Measurements from ENCODE around the gene ZNF333.

DNA sequence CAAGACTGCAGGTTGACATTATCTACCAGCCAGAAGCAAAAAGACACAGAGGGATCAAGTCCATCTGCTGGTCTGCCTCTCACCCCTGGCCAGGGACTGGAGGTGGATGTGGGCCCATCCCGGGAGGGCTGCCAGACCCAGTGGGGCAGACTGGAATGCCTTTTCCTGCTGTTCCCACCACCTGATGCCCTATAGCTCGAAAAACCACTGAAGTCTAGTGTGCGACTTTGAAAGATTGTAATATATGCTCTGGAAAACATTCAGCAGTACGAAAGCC is 2.7 kb downstream of the DNAJB1 start:
- RRBS, 2 experiments, result no CpG with 5 or more reads among the region's 4 CpGs

DNA sequence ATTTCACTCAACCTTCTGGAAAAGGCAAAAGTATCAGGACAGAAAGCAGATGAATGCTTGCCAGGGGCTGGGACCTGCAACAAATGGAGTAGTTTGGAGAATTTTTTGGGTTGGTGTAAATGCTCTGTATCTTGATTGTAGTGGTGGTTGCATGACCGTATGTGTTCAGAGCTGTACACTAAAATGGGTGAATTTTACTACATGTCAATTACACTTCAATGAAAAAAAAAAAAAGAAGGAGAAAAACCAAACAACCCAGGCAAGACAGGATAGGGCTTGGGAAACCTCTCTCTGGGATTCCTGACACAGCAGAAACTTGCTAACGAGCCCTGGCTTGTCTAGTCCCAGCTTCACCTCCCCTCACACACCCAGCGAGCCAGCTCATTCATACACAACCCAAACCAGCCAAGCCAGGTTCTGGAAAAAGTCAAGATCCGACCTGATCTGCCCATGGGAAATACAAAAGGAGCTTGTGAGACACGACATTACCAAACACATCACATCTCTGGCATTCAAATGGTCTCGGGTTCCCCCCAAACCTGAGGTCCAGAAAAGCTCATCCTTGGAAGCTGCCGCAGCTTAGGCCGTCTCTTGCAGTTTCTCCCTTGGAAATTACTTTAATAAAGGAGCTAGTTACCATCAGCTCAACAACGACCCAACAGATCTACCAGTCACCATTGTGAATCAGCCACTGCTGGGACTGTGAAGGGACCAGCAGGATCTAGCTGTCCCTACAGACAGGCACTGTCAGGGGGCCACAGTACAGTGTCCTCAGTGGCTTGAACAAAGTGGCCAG is 3.6 kb upstream of the TECR start:
- RRBS, 2 experiments, result no CpG with 5 or more reads among the region's 9 CpGs

GRCh38 chr19:14528840-14529395 is 476 bp upstream of the TECR start:
- RRBS, 2 experiments, result no CpG with 5 or more reads among the region's 34 CpGs

- RRBS, 2 experiments, result no CpG with 5 or more reads among the region's 26 CpGs
These were observed 7.0 kb downstream of the NDUFB7 start for GRCh38 chr19:14564712-14565431.

DNA sequence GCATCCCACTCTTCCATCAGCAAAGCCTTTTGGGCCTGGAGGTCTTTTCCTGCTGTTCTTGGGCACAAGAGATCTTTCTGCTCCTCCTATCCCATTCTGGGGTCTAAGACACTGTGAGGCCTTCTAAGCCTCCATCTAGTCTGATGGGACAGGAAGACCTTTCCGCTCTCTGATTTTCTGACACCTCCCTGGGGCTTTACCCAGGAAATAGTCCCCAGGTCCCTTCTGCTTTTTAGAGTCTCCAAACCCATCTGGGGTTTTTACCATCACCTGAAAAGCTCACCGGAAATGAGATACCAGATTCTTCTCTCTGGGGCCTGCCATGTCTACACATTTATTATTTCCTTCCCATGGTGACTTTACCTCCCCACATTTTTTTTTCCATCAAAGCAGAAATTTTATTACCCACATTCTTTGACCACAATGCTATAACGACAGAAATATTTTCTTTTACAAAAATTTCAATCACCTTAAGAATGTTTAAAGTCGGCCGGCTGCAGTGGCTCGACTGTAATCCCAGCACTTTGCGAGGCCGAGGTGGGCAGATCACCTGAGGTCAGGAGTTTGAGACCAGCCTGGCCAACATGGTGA is 21.2 kb downstream of the CLEC17A start:
- RRBS, 2 experiments, result no CpG with 5 or more reads among the region's 8 CpGs

DNA sequence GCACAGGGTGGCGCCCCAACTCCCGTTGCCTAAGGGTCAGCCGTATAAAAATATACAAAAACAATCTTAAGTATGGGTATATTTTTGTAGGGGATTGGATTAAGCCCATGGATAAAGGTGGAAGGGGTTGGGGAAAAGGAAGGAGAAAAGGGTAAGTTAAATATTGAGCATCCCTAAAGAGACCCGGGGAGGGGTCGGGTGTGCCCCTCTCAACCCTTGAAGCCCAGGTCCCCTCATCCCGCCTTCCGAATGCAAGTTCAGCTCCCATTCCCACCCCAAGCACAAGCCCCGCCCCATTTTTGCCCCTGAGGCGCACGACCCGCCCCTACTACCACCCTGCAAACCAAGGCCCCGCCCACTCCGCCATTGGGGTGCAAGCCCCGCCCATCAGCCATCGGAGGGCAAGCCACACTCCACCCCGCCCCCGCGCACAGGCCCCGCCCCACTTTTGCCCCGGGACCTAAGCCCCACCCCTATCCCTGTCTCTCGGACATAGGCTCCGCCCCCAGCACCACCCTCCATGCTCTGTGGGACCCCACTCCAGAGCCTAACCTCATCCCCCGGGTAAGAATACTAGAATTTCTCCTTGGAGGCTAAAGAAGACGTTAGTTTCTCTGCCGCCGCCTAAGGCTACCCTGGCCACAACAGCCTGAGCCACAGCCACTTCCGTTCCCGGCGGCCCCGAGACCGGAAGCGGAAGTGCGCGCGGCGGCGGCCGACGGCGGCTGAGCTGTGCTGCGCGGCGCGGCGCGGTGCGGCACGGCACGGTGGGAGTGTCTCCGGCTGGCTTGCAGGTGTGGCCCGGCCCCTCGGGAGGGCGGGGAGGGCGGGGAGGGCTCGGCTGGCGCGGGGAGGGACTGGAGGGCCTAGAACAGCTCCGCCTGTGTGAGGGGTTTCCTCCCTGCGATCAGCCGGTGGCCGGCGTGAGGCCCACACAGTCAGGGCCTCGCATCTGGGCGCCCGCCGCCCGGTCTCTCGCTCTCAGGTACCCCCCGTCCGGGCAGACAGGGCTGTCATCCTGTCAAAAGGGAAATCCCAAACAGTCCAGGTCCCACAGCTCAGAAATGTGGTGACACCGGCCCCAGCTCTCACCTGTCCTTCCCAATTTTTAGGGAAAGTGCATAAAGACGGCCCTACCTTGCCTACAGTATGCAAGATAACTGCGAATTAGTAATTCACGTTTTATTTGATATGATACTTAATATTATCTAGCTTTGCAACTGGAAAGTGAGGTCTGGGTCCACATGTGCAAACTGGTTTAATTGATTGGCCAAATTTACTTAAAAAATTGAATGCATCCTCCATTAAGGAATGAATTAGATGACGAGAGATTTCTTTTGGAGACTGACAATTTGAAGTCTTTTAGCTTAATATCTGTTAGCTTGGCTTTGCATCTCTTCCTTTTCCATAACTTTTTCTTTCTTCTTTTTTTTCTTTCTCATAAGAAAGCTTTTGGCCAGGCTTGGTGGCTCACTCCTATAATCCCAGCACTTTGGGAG is at the start of gene ZNF333:
Gene ZNF333, plus strand, starts transcription at position 692 of the 1,499 bp plus-strand sequence.
- RRBS, 2 experiments, result 1 to 3% methylated on average over 28 to 30 of the region's 75 CpGs

GRCh38 chr19:14766871-14767238 is 11.5 kb downstream of the ADGRE2 start:
- RRBS, 2 experiments, result no CpG with 5 or more reads among the region's 14 CpGs

DNA sequence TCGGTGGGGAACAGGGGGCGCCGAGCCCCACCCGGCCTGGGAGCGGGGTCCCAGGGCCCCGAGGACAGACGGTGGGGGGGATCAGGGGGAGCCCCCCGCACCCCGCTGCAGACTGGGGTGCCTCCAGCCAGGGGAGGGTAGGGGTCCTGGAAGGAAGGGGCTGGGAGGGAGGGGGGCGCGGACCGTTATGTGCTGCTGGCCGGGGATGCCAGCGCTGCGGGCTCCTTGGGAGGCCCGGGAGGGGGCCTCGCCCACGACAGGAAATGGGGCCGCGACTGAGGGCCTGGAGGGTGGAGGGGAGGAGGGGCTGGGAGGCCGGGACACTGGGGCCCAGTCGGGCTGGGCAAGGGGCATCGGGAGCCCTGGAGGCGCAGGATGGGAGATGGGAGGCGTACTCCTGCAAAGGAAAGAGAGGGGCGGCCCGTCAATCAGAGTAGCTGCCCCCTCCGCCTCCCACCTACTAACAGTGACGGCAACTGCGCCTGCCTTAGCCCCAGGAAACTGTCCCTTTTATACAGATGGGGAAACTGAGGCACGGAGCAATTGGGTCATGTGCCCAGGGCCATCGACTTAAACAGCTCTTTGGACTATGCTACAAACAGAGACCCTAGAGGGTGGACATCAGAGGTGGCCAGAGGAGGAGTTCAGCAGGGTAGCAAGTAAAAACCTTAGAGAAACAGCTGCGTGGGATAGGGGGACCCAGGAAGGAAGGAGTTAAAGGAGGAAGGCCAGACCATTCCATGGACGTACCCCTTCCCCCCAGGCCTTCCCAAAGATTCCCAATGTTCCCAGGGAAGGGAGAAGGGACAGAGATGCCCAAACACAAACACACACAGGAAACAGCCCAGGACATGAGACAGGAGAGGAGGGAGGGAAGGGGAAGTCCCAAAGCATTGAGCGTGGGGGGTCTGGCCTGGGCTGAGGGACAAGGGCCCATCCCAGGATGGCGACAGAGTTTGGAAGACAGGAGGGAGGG is 620 bp downstream of the SYDE1 start:
- RRBS, 2 experiments, result 4% methylated on average over 8 to 11 of the region's 36 CpGs

DNA sequence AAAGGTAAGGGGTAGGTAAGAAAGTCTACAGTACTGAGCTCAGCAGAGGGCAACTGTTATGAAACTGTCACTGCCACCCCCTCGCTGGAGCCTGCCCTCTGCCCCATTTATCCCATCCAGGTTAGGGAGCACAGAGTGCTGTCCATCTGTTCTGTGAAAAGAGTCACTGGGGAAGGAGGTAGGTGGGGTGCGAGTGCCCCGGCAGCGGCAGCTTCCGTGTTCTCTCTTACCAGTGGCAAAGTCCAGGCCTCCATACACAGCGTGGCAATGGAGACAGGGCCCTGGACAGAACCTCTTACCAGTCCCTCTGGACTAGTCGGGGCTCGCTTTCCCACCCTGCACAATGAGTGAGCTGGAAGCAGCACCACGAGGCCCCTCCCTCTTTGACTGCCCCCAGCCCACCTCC is 1.1 kb downstream of the ILVBL start:
- RRBS, 2 experiments, result no CpG with 5 or more reads among the region's 9 CpGs

- RRBS, 2 experiments, result no CpG with 5 or more reads among the region's 8 CpGs
These were observed 35.6 kb downstream of the NOTCH3 start for GRCh38 chr19:15165189-15165573.

GRCh38 chr19:15199366-15200602 is 1.0 kb downstream of the NOTCH3 start:
- RRBS, 2 experiments, result 3% methylated on average over 36 to 43 of the region's 88 CpGs

- RRBS, 2 experiments, result no CpG with 5 or more reads among the region's 1 CpG
These were observed 45.2 kb downstream of the BRD4 start for GRCh38 chr19:15287253-15287464.

- RRBS, 2 experiments, result no CpG with 5 or more reads among the region's 12 CpGs
These were observed 43.8 kb downstream of the BRD4 start for GRCh38 chr19:15288461-15289032.

GRCh38 chr19:15374660-15375300 is 4.8 kb downstream of the AKAP8 start:
- RRBS, 2 experiments, result no CpG with 5 or more reads among the region's 23 CpGs

DNA sequence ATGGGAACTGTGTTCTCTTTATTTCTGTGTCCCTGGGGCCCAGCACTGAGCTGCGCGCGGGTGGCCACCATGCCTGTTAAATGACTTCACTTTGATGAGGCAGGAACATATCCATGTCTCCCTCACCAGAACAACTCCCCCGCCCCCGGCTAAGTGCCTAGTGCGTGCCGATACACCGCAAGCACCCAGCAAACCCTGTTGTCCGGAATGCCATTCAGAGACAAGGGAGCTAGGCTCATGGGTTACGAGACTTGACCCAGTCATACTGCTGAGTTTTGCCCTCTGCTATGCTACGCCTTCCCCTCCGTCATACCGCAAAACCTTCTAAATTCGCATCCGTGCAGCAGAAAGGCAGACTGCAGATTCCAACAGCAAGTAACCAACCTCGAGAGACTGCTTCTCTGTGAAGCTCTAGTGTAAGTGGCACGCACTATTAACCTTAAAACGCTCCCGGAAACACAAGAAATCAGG is 1.6 kb downstream of the AKAP8 start:
- RRBS, 2 experiments, result 2% methylated on average over 5 of the region's 19 CpGs

DNA sequence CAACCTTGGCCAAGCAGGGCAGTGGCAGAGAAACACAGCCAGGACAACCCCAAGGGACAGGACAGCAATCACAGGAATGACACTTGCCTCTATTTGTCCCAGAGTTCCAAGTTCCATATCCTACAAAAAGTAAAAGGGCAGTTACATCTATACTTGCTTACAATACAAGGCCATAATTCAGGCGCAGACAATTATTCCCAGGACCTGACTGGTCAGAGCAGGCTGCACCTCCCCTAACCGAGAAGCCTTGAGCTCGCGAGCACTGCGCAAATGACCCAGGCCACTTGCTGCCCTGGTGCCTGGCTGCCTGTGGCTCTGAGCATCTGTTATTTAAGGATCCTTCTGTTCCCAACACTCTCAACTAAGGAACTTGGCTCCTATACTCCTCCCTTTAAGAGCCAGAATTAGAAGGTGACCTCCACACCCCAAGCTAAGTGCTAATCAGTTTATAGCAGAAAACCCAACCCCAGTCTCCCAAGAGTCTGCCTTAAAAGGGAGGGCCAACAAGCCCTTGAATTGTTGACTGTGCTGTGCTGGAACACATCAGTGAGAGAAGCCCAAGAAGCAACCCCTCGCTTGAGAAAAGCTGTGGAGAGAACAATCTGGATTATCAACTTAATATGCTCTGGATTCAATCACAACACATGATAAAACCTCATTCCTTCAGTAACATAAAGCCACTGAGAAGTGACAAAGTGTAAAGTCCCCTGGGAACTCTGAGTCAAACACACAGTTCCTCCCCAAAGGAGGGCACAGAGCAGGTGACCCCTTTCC is 14.7 kb downstream of the AKAP8L start:
- RRBS, 2 experiments, result no CpG with 5 or more reads among the region's 6 CpGs

DNA sequence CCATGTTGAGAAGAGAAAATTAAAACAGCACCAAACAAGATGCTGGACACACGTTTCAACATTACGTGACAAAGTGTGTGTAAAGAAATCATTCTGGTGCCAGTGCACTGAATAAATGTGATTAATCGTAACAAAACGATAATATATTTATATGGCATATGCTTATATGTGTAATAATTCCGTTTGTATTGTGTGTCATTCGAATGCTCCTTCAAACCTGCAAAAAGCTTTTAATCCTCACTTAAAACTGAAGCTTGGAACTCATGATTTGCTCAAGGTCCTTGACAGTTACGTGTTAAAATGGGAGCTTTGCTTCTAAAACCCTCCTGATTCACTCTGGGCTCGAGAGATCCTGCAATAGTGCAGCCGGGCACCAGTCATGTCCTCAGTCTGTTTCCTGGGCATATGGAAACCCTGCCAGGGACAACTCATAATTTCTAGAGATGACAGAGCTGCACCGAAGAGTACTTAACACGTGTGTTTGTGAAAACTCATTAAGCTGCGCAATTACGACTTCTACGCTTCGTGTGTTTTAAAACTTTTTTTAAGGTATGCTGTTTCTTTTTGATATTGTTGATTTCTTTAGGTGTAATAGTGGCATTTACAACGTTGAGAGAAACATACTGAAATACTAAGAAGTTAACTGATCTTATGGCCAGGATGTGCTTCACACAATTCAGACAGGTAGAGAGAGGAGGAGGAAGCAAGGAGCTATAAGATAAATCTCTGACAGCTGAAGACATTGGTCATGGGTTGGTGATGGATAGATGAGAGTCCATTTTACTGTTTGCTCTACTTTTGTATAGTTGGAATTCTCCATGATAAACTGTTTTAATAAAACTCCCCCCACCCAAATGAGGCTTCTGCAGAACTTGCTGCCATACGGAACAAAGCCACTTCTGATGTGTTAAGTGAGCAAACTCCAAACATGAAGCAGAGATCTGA is 936 bp upstream of the AKAP8L start:
- RRBS, 2 experiments, result no CpG with 5 or more reads among the region's 17 CpGs

DNA sequence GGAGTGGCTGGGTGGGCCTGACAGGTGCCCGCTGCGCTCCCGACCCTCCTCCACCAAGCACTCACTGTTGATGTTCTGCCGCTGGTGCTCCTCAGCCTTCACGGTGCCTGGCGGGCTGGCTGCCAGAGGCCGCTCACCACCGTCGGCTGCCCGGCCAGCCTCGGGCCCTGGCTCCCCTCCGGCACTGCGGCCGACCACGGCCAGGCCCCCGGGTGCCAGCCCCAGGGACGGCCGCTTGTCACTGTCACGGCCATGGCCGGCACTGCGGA is 5.7 kb upstream of the AKAP8L start:
- RRBS, 2 experiments, result 98 to 100% methylated on average over 4 to 6 of the region's 21 CpGs

DNA sequence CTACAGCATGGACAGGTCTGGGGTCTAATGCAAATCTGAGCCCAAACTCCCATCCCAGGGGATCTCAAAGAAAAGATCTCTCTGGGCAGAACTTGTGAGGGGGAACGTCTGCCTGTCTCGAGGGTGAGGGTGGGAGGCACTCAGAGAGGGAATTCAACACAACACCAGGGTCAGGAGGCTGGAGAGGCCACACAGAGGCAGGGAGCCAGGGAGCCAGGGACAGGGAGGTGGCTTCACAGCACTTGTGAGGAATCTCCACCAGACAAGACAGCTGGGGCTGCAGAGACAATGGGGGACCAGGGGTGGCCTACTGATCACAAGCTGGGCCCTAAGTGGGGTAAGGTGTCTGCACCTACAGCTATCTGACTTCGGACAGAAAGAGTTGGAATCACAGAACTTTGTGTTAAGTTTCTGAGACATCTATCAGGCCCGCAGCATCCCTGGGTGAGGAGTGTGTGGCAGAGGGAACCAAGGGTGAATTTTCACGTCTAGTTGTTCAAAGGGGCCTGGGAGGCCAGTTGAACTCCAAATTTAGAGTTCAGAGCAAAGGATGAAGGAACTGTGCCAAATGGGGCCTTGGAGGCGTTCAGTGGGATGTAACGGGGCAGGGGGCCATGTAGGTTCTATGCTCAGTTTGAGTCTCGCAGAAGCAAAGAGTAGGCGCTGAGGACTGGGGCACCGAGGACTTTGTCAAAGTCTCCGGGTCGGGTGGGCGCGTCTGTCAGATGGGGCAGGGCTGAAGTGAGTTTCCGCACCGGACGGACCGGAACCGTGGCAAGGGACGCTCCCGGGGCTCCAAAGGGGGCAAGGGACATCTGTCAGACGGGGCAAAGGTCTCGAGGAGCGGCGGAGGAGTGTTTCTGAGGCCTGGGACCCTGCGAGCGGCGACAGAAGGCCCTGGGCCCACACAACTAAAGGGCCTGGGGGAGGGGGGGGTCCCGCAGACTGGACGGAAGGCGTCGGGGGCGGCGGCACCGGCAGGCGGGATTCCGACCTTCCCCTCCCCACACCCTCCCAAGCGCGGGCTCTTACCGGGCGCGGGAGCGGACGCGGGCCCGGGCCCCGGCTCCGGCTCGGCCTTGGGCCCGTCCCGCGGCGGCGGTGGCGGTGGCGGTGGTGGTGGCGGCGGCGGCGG is 13.0 kb upstream of the AKAP8L start:
- RRBS, 2 experiments, result 1 to 3% methylated on average over 12 of the region's 60 CpGs

GRCh38 chr19:15629204-15629622 is 11.5 kb upstream of the CYP4F3 start:
- RRBS, 2 experiments, result no CpG with 5 or more reads among the region's 21 CpGs

All from bronchial epithelial cell (primary cell).